ENCODE measurements around the gene OMP.

DNA sequence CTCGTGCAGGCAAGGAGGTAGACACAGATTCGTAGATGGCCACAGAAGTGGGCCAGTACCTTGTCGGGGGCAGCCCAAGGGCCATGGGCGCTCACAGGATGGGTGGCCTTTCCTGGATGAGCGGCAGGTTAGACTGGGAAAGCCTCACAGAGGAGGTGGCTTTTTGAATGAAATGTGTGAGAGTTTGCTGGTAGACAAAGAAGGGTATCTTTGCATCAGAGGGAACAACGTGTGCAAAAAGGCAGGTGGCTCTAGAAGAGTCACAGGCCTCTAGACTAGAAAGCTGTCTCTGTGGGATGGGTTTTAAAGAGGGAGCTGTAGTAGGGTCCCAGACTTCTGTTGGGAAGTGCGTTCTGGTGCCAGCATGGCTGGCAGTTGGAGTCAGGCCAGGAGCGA, 3.1 kb downstream of the TSKU start:
- PRO-cap: no peak

DNA sequence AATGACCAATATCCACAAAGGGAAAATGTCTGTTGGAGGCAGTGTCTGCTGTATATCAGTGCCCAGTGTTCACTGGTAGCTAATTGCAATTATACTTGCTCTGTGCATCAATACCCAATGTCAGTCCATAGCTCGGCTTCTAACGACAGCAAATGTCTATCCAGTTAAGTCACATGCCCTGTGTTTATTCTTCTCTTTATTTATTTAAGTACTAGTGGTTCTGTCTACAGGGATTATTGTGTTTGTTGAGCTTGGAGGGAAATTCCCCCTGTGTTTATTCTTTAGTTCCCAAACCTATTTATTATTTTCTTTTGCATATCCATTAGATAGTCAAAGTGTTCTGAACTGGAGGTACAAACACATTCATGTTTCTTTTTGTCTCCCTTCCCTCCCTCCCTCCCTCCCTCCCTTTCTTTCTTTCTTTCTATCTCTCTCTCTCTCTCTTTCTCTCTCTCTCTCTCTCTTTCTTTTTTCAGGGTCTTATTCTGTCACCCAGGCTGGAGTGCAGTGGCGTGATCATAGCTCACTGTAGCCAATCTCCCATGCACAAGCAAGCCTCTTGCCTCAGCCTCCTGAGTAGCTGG, 18.7 kb downstream of the TSKU start:
- PRO-cap: no peak

- PRO-cap: no peak
Observed at GRCh38 chr11:76863070-76863549, 2.4 kb downstream of the ACER3 start.

GRCh38 chr11:77075588-77075905, 8.8 kb downstream of the CAPN5 start:
- PRO-cap: no peak

DNA sequence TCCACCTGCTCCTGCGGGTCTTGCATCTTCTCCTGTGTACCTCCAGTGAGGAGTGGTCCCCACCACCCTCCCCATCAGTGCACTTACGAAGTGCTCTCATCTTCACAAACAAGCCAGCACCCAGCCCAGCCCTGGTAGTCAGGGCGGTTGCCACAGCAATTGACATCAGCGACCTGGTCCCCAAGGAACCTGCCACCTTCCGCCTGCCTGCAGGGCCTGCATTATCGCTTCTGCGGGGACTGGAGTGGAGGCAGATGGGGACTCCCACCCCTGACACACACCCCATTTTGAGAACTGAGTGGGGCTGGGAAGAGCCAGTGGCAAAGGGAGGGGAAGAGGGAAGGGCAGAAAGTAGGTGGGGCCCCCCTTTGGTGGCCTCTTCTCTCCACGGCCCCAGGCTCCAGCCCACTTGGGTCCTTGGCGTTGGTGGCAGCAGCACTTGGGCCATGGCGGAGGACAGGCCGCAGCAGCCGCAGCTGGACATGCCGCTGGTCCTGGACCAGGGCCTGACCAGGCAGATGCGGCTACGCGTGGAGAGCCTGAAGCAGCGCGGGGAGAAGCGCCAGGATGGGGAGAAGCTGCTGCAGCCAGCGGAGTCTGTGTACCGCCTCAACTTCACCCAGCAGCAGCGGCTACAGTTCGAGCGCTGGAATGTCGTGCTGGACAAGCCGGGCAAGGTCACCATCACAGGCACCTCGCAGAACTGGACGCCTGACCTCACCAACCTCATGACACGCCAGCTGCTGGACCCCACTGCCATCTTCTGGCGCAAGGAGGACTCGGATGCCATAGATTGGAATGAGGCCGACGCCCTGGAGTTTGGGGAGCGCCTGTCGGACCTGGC, at the start of gene OMP:
Gene OMP (plus strand): TSS at position 447 of the 844 bp plus-strand sequence.
- PRO-cap: no peak

DNA sequence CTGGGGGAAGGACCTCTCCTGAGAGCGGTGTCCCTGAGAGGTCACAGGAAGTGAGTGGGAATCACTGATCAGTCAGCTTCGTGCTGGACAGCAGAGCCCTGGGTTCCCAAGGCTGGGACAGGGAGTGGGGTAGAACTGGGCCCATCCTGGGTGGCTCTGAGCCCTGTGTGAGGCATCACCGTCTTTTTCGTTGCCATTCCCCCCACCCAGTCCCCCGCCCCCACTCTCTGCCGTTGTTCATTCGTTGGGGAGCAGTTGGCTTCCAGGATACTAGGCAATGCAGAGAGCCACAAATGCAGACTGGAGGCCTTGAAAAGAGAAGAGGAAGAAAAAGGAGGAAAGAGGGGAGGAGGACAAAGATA, 9.1 kb downstream of the MYO7A start:
- PRO-cap: no peak

- PRO-cap: no peak
Observed at GRCh38 chr11:77140045-77140871, 12.2 kb downstream of the MYO7A start.

DNA sequence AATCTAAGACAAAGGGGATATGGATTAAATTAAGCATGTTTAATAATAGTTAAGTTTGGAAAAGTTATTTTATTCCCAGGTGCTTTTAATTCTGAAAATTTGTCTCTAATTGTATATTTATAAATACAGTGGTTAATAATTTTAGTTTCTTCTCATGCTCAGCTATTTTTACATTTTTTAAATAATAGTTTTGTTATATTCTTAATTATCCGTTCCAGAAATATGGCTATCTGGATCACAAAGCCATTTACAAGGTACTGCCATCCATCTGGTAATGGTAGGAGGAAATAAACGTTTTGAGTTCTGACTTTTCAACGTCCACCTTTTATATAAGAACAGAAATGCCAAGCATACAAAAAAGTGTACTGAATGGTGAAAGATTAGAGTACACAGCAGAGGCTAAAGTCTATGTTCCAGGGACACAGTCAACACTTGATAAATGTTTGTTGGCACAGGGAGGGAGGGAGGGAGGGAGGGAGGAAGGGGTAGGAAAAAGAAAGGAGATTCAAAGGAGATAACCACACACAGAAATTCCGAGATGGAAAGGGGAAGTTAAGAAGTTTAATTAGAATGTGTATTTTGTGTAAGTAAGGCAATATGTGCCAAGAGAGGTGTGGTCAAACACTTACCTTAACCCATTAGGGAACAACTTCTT, 58.3 kb downstream of the GDPD4 start:
- PRO-cap: no peak

DNA sequence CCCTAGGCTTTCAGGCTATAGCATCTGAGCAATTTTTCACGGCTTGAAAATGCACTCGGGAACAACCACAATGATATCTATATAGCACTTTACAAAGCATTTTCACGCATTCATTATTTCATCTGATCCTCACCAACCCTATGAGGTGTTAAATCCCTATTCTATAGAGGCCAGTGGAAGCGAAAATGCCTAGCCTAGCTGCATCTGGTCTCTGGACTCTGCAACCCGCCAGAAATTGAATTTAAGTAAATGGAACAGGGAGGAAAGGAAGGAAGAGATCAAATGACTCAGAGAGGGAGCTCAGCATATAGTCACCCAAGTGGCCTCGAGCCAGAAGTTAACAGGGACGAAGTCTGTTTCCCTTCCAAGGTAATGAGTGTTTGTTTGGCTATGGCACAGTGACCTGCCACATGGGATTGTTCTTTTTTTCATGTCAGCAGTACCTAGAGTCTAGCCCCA, 66.4 kb downstream of the PAK1 start:
- PRO-cap: no peak

GRCh38 chr11:77411645-77412319, 62.1 kb downstream of the PAK1 start:
- PRO-cap: bidirectional peak, plus-strand start at chr11:77412174, minus-strand start at chr11:77411952

DNA sequence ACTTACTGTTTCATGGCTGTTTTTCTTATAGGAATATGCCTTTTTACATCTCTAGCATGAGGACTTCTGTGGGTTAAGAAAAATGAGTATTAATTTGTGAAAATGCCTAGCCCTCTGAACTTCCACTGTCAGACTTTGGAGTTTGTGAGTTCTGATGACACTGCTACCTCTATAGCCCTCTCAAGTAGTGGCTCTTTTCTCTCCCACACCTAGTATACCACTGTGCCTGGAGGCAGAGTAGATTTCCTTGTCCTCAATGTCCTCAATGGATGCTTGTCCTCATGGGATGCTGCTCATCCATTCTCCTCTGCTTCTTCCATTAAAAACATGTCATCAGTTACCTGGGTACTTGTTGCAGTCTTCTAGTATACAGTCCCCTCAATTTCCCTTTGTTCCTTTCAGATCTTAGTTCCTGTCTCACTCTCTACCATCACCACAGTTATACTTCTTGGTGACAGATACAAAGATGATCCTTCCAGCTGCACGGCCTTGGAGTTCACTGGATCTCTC, 21.6 kb downstream of the AQP11 start:
- PRO-cap: no peak

DNA sequence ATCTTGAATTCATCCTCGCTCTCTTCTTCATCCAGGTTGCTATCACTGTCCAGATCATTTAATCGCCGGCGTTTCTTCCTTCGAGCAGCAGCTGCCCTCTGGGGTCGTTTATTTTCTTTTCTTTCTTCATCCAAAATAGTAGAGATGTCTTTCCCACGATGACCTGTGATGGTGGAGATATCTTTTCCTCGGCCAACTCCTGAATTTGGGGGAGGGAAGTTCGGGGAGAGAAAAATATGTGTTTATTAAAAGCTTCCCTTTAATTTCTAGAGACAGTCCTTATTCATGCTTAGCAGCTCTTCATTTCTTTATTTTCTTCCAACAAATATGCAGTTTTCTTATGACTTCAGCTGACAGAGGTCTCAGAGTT, 39.2 kb upstream of the CLNS1A start:
- PRO-cap: no peak

GRCh38 chr11:77918612-77919059, 75.8 kb downstream of the INTS4 start:
- PRO-cap: no peak

DNA sequence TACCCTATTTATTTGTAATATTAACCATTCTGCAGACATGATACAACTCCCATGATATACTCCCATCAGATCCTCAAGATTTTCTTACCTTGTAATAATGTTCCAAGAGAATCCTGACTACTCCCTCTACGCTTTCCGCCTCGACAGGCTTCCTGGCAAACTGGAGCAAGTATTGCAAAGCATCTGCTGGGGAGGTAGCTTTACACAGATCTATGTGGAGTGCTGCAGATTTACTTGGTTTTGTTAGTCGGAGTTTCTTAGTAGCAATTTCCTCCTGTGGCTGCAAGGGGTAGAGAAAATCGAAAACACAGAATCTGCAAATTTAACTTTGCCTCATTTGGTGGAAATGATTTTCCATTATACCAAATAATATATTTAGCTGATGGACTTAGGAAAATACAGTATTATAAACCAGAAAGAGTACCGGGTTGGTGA, 3.4 kb downstream of the INTS4 start:
- PRO-cap: no peak

- PRO-cap: no peak
Observed at GRCh38 chr11:78156211-78157081, 17.0 kb upstream of the ALG8 start.

- PRO-cap: no peak
Observed at GRCh38 chr11:78314187-78315037, 103.2 kb downstream of the GAB2 start.

- PRO-cap: bidirectional peak, plus-strand start at chr11:78352383, minus-strand start at chr11:78352320
Observed at GRCh38 chr11:78352231-78352904, 65.3 kb downstream of the GAB2 start.

- PRO-cap: no peak
Observed at GRCh38 chr11:78392711-78393489, 24.7 kb downstream of the GAB2 start.

DNA sequence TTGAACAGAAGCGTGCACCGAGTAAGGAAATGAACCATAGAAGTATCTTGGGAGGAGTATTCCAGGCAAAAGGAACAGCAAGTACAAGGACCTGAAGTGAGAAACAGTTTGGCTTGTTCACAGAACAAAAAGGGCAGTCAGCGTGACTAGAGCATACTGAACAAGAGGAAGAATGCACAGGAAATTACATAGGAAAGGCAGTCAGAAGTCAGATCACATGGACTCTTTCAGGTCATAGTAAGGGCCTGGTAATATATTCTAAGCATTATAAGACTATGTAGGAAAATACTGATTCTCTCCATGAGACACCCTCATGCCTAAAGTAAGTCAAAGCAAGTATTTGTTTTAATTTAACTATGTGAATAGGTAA, 52.3 kb upstream of the GAB2 start:
- PRO-cap: no peak

DNA sequence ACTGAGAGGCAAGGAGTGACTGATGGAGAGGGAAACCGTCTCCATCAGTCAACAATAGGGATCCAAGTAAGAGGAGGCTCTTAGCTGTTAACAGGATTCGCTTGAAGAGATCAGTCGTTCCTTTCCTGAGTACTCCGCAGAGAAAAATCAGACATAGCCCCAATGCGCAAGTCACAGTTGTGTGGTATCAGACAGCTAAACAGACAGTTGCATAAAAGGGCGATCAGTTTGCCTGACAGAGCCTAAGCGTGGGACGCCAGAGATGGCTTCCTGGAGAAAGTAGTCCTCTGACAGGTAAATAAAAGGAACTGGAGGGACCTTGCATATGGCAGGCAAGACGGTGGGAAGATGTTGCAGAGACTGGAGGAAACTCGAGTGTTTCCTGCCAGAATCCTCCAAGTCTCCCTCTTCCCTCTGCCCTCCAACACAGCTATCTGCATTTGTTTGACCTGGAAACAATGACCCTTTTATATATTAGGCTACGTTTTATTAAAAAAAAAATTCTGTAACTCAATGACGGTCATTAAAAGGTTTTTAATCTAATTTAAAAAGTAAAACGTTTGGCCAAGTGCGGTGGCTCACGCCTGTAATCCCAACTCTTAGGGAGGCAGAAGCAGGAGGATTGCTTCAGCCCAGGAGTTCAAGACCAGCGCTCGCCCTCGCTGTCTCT, 518 bp upstream of the NARS2 start:
- PRO-cap: bidirectional peak, plus-strand start at position 226 of the sequence, minus-strand start at position 153 of the sequence